Paraaortic lymph node (tissue), 1 donor: ENCODE measurements around the genes APEH, GMPPB, CAMKV and TMEM115.

GRCh38 chr3:49554817-49555418 lies 641 bp downstream of the BSN start:
- PRO-cap, result no peak

DNA sequence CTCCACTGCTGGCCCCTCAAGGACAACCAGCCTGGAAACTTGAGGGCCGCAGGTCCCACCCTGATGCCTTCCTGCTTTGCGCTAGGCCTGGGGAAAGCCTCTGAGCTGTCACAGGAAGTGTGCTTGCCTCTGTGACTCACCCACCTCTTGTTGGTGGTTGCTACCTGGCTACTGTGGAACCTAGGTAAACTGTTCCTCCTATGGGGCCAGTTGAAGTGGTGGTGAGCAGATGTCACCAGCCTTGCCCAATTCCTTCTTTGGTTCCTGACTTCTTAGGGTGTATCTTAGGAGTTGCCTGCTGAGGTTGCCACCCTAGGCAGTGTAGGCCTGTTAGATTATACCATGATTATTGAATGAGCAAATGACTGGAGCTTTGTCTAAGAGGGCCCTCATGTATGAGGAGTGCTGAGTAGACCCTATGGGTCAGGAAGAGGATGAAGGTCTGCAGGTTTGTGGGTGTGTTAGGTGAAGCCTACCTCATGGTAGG lies 48.9 kb downstream of the BSN start:
- PRO-cap, result no peak

GRCh38 chr3:49673558-49674508 lies at the start of gene APEH:
APEH (plus strand) TSS chr3:49674351.
- PRO-cap, result bidirectional peak, plus-strand start at chr3:49674042, minus-strand start at chr3:49673797; bidirectional peak, plus-strand start at chr3:49674402, minus-strand start at chr3:49674203

- PRO-cap, result no peak
These were observed 6.2 kb downstream of the MST1 start for GRCh38 chr3:49683053-49683491.

- PRO-cap, result bidirectional peak, plus-strand start at chr3:49724219, minus-strand start at chr3:49723951
These were observed at the start of gene GMPPB for GRCh38 chr3:49723665-49724625. GMPPB (minus strand) TSS chr3:49723951.

DNA sequence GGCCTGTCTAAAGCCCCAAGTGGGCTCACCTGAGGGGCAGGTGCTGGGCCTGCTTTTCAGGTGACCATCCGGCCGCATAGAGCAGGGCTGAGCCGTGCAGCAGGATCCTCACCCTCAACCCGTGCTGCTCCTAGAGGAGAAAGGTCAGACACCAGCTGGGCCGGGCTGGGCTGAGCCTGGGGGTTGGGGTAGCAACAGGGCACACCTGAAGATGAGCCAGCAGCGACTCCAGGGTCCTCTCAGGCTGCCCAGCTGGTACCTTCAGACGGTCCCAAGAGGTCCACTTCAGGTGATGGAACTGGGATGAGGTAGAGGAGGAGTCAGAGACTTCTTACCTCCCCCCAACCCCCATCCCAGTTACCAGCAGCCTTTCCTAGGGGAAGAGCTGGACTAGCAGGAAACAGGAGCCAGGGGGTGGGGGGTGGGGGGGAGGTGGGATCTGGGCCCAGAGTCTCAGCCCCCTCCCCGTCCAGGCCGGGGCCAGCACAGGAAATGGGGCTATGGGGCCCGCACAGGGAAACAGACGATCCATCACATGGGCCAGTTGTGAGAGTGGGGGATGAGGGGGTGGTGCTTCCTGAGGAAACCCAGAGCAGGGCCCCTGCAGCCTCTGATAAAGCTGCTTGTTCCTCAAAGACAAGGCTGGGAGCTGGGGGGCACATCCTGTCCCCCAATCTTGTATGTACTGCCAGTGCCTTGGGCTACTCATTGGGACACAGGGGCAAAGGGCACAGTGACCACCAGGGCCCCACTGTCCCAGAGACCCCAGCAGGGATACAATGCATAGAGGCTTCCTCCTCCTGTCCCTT lies 3.0 kb downstream of the INKA1 start:
- PRO-cap, result bidirectional peak, plus-strand start at position 633 of the sequence, minus-strand start at position 473 of the sequence

- PRO-cap, result no peak
These were observed 609 bp downstream of the UBA7 start for GRCh38 chr3:49813069-49813618.

DNA sequence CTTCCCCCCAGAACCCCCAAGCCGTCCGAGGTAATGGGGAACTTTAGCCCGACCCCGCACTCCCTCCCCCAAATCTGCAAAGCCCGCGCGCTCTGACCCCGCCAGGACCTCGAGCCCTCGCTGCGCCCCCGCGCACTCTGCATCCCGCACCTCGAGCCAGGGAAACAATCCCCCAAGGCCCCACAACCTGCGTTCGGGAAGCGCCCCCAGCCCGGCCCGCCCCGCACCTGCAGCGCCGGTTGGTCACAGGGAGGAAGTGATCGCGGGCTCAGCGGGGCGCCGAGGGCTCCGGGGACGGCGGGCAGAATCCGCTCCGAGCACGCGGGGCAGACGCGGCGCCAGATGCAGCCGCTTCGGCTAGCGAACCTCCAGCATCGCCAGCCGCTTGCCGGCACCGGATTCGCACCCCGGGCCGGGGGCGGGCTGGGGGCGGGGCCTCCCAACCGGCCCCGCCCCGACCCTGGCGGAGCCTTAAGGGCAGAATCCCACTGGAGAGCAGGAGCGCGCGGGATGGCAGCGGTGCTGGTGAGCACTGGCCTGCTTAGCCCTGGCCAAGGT lies at the start of gene CAMKV:
Gene CAMKV, minus strand, starts transcription at position 376 of the 558 bp plus-strand sequence.
- PRO-cap, result no peak

DNA sequence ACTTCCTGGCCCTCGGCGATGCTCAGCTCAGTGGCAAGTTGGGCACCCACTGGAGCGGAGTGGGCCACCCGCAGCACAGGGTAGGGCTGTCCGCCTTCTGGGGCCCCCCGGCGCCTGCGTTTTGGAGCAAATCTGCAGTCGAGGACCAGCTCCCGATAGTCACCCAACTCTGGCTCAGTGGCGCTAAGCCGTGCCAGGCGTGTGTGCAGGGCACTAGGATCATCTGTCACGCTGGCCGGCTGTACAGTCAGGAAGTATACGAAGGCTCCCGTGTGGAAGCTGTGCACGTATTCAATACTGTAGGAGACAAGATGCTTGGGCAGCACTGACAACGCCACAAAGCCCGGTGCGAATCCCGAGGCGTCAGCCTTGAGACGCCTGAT lies 1.1 kb downstream of the MST1R start:
- PRO-cap, result no peak

- PRO-cap, result no peak
These were observed 72.9 kb downstream of the RBM6 start for GRCh38 chr3:50012791-50013354.

DNA sequence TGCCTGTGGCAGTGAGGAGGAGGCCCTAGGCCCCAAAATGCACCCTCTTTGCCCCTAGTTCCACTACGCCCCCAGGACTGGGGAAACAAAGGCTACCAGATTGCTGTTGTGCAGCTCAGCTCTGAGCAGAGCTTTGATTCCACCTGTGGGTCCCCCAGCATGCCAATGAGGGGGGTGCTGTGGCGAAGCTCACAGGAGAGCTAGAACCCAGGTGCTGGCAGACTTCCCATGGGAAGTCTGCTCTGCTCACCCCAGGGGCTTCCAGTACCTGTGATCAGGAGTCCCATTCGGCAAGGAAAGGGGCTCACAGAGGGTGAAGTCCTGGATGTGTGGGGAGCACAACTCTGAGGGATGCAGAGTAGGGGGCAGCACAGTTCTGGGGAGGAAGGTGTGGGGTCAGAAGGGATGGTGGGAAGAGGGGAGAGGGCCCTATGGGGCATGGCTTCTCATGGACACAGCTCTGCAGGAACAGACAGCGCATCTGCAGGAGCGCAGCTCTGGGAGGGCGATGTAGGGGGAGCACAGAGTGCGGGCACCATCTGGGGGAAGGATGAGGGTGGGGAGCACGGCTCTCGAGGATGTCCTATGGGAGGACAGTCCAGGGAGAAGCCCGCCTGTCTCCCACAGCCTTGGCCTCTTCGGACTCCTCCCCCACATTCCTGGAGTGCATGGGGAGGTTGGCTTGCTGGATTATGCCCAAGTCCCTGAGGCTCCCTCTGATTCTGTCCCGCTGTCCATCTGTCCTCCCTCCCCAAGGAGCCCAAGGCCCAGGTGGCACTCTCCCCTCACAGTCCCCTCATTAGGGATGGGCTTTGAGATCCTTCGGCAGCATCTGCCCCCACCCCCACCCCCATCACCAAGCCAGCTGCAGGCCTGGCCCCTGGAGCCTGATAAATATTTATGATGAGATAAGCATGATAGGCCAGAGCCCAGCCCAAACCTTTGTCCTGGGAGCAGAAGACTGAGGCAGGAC lies 29.0 kb upstream of the SEMA3F start:
- PRO-cap, result no peak

DNA sequence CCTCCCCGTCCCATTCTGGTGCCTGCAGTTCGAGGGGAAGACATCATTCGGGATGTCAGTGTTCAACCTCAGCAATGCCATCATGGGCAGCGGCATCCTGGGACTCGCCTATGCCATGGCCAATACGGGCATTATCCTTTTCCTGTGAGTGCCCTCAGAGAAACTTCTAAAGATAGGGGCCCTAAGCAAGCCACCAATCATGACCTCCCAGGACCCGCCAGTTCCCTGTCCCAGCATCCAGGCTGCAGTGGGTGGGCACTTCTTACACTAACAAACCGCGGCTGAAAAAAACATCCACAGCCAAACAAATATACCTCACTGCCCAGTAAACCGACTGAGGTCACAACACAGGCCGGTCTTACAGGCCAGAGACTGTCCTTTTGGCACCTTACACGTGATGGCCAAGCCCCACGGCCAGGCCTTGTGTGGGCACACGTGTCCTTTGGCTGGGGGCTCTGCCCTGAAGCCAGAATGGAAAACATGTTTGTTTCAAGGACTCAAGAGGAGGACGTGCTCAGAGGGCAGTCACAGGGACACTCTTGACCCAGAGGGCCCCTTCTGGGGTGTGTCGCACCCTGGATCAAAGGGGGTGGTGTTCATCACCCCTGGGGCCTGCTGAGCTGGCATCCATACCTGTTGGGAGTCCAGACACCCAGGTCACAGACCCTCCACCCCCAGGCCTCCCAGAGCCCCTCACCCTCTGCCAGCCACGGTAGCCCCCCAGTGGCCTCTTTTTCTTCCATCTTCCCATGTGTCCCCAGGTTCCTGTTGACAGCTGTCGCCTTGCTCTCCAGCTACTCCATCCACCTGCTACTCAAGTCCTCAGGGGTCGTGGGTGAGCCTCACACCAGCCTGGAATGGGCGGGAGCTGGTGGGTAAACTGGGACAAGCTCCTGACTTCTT lies 9.8 kb downstream of the SLC38A3 start:
- PRO-cap, result no peak

- PRO-cap, result unidirectional peak, minus-strand start at chr3:50246047; bidirectional peak, plus-strand start at chr3:50246397, minus-strand start at chr3:50246278
These were observed 9.9 kb downstream of the GNAI2 start for GRCh38 chr3:50245783-50246511.

- PRO-cap, result no peak
These were observed 8.2 kb upstream of the SEMA3B start for GRCh38 chr3:50260749-50261158.

- PRO-cap, result no peak
These were observed 727 bp upstream of the IFRD2 start for GRCh38 chr3:50292899-50293412.

GRCh38 chr3:50359358-50359858 lies at the start of gene TMEM115:
TMEM115 (minus strand) TSS chr3:50359521.
- PRO-cap, result bidirectional peak, plus-strand start at chr3:50359489, minus-strand start at chr3:50359488; unidirectional peak, minus-strand start at chr3:50359561; unidirectional peak, minus-strand start at chr3:50359585

DNA sequence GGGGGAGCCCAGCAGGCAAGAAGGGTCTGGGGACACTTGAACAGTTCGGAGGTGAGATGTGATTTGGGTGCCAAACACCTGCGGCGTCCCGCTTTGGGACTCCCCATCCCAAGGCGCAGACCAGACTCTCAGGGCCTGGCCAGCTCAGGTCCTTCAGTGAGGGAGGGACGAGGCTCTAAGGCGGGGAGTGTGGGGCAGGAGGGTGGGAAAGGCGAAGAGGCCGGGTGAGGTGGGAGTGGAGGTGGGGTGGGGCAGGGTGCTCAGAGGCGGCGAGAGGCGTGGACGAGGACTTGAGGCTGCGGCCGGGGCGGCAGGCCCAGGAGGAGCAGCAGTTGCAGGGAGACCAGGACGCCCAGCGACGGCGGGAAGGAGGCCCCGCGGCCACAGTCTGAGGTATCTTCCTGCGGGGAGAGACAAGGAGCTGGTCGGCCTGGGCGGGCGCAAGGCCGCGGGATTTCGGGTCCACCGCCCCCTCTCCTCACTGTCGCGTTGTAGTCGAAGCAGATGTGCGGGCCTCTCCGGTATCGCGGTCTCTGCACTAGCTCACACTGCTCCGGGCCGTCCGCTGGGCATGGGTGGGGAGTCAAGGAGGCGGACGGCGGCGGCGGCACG lies 5.2 kb upstream of the TMEM115 start:
- PRO-cap, result no peak

DNA sequence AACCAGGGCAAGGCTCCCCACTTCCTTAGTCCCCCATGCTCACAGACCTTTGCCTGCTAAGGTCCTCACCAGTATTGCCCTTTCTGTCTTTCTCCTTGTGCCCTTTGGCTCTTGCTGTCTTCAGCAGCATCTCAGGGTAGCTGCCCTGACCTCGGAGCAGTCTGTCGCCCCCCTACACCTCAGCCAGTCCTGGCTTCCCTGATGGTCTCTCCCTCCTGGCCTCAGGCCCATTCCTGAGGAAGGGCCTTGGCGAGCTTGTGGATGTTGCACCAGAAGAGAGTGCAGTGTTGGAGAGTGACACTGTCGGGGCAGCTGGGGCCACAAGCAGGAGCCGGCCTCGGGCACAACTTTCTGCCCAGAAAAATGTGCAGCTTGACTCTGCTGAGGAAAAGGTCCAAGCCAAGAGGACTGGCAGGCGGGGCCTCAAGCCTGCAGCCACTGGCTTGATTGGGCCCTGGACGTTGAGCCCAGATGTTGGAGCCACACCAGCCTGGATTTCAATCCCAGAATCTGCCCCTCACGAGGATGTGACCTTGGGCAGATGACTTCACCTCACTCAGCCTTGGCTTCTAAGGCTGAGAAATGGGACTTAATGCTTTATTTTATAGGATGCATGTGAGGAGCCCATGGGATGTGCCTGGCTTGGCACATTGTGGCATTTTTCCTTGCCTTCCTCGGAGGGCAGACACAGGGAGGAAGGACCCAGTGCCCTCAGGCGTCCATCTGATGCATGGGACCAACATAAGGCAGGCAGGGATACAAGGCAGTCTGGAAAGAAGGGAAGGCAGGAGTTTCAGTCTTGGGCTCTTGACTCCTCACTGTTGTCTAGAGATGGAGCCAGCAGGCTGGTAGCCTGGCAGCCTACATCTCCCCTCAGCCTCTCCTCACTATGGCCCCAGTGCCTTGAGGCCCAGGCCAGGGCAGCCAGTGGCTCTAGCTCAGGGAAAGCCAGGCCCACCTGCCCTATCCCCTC lies 12.9 kb downstream of the HEMK1 start:
- PRO-cap, result no peak

DNA sequence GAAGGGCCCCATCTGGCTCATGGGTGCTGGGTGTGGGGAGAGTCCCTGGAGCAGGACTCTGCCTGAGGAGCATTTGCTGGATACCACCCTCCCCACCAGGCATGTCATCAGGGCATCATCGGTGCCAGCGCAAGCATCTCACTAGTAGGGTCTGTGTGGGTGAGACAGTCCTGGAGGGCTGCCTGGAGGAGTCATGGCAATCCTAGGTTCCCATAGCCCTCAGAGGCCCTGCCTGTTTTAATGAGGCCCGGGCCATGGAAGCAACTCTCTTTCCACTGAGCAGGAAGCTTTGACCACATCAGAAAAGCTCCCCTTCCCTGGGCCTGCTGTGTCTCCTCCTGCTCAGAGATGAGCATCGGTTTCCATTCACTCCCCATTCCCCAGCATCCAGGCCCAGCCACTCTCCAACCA lies 9.3 kb downstream of the CISH start:
- PRO-cap, result no peak

DNA sequence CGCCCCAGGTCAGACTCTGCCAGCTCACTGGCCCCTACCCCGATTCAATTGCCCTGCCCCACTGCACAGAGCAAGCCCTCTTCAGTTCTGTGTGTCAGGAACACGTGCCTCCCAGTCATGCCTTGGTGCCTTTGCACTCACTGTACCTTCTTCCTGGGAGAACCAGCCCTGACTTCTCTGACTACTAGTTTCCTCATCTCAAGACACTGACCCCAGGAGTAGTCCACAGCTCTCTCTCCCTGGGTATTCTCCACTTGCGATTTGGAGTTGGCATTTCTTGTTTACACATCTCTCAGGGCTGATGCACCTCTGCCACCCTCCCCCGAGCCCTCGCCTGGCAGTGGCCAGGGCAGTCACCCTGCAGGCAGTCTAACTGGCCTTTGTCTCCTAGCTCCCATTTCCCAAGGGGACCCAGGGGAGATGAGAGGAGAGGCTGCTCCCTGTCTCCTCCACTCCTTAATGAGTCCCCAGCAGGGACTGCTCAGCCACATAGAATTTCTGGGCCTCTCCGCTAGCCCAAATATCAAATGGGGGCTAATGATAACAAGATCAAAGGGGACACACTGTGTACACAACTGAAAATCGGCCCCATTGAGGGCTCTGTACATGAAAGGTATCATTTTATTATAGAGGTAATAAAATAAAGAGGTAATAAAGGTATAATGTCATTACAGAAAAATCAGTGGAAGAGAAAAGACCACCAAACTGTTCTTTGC lies 5.5 kb downstream of the CISH start:
- PRO-cap, result unidirectional peak, minus-strand start at position 50 of the sequence